Sciatic nerve (tissue), 1 donor: Measurements from ENCODE around the gene DIAPH3.

DNA sequence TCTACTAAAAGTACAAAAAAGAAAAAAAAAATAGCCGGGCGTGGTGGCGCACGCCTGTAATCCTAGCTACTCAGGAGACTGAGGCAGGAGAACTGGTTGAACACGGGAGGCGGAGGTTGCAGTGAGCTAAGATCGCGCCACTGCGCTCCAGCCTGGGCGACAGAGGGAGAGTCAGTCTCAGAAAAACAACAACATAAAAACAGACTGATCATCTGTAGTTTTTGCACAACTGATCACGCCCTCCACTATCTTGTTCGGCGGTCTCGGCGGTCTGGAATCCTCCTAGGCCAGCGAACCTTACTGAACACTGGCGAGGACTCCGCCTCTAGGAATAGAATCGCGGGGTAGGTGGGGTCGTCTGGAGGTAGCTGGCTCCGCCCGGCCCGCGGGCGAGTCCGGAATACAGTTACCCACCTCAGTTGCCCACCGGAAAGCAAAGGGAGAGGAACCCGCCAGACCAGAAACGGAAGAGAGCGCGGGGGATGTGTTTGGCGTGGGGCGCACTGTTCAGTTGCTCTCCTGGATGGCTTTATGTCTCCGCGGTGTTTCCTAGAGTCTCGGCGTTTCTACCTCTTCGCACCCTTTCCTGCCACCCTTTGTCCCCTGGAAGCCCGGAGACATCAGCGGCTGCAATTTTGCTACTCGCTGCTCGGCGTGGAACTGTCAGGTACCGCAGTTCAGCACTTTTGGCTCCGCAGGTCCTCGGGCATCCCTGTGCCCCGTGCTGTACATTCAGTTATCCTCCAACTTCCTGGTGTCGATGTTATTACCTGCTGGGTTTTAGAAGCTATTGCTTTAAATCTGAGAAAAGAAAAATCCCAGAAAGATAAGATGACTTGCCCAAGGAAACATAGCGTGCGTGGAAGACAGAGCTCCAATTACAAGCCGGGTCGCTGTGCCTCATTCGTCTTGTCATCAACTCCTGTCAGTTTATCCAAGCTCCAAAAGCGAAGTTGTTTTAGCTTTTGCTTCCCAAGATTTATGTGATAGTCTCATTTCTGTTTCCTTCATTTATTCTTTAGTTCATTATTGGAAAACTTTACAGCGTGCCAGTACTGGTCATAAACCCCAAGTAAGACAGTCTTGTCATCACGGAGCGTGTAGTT, 24.9 kb upstream of the HNRNPA1L2 start:
- PRO-cap = unidirectional peak, plus-strand start at position 86 of the sequence; bidirectional peak, plus-strand start at position 469 of the sequence, minus-strand start at position 327 of the sequence

DNA sequence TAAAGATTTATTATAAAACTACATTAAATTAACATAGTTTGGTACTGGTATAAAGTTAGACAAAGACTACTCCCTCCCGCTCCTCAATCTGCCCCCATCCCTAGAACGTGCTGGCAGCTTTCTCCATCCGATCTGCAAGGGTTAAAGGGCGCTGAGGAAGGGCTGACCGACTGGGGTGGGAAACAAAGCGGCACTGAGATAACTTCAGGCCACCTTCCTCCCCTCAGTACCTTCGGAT, 785 bp upstream of the SUGT1 start:
- PRO-cap = bidirectional peak, plus-strand start at position 144 of the sequence, minus-strand start at position 102 of the sequence

GRCh38 chr13:59397836-59398619, 765.7 kb downstream of the DIAPH3 start:
- PRO-cap = no peak

DNA sequence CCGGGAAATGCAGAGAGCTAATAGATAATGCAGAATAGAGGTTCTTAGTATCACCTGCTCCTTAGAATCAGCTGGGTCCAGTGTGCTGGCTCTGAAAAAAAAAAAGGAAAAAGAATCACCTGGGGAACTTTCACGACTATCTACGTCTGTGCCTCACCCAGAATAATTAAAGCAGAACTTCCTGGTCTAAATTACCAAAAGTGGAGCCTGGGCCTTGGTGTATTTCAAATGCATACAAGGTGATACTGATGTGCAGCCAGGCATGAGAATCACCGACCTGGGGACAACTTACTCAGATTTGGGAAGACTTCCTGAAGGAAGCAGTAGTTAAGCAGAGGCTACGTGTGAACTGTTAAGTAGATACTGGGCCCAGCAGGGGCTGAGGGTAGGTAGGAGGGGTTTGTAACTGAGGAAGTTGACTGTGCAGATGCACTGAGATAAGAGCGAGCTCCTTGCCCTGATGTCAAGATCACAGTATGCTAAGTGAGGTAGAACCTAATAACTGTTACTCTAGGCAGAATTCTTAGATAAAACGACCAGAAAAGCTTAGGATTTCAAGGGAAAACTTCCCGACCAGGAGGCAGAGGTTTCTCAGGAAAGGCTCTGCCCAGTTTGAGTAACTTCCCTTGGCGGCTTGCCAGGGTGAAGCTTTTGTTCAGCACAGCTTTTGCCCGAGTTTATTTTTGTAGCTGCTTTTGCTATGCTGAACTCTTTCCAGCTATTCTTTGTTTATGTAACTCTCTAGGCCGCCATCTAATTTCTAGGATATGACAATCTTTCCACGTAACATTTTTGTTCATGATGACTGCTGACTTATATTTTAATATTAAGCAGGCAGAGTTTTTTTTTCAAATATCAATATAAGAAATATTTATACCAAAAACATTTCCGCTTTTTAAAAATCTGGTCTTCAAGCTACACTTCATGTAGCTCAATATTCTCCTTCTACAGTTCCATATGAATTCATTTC, 632.1 kb downstream of the DIAPH3 start:
- PRO-cap = no peak

GRCh38 chr13:60163698-60164847, at the start of gene DIAPH3:
DIAPH3 (minus strand) TSS chr13:60163928.
- PRO-cap = bidirectional peak, plus-strand start at chr13:60164093, minus-strand start at chr13:60163922

GRCh38 chr13:60165886-60166085, 2.1 kb upstream of the DIAPH3 start:
- PRO-cap = no peak

DNA sequence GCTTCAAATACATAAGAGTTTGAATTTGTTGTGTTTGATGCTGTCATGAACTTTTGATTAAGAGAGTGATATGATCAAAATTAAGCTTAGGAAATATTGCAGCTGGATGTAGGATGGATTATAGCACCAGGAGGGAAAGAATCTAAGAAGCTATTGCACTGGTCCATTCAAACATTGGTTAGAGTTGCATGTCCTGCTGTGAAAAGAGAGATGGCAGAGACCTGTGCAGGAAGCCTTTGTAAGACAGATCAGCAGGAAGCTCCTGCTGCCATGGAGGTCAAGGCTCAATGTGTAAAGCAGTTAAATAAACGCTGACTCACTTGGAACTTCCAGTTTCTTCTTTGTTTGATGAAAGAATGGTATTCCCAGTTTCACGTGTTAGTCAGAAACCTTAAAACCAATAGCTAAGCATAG, 175.3 kb downstream of the TDRD3 start:
- PRO-cap = no peak

DNA sequence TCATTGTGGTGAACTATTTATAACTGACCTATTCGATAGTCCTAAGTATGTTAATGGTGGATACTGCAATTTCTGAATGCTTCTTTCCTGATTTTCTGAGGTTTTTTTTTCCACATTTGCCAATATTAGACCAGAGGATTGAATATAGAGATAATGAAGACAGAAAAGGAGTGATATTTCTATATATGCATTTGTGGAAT, 1416.4 kb downstream of the PCDH9 start:
- PRO-cap = no peak

- PRO-cap = no peak
Observed at GRCh38 chr13:67229372-67229816, 742 bp downstream of the PCDH9 start.

DNA sequence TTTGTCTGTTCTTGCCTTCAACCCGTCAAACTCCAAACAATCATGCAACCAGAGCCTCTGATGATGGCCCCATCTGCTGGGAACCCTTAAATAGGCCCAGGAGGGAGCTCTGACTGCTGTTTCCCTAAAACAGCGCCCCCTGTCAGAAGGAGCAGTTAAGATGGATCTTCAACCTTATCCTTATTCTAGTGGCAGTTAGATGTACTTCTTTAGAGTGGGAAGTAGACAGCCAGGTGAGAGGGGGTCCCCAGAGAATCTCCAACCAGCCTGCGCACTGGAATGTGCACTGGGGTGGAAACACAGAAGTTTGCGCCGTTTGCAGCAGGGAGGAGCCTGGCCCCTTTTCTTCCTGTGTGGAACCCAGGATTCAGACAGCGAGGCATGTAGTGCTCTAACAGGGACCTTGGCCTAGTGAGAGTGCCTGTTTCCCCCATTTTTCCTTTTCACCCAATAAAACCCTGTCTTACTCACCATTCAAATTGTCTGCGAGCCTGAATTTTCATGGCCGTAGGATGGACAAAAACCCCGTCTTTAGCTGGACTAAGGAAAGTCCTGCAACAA, 1031.1 kb upstream of the PCDH9 start:
- PRO-cap = no peak

GRCh38 chr13:69595132-69595691, 513.0 kb downstream of the KLHL1 start:
- PRO-cap = no peak

DNA sequence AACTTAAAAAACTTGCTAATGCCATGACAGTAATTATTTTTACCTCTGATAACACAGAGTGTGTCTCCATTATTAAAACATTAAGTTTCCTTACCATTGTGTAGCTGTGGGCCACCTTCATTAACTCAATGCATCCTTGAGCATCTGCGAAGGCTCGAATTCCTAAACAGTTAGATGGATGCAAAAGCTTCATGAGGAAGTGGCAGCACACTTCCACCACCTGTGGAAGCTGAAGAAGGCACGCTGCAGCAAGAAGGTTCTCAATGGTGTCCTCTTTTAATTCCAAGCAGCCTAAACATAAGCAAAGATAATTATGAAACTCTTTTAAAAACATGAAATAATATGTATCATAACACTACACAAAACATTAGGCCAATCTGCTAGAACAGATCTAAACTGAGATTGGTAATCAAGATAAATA, 168.3 kb downstream of the KLHL1 start:
- PRO-cap = no peak

DNA sequence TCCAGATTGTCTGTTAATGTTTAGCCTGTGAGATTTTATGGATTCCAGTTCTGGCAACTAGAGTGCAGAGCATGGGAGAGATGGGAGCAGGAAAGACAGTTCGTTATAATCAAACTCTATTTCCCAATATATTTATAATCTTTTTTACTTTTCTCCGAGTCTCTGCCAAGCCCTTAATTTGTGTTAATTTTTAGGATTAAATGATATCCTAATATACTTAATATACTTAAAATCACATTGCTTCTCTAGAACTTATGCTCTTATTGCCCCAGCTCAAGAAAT, 272.7 kb upstream of the KLHL1 start:
- PRO-cap = no peak

- PRO-cap = no peak
Observed at GRCh38 chr13:72800430-72801053, 18.6 kb downstream of the PIBF1 start.

DNA sequence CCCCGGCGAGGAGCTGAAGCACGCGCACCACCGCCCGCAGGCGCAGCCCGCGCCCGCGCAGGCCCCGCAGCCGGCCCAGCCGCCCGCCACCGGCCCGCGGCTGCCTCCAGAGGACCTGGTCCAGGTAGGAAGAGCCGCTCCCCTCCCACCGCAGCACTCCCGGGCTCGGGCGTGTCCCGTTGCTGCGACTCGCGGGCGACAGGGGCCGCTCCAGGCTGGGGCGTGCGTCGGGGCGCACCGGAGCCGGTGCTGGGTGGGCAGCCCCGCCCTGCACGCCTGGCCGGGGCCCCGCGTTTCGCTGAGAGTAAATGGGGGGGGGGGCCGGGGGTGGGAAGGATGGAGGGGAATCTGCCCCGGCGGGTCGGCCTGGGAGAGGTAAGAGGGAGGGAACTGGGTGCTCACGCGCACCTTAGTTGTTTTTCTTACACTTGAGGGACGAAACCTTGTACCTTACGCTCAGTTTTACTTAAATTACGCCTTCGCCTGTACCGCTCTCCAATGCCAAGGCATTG, 716 bp downstream of the KLF5 start:
- PRO-cap = no peak

- PRO-cap = no peak
Observed at GRCh38 chr13:73194345-73194762, 135.5 kb downstream of the KLF5 start.

DNA sequence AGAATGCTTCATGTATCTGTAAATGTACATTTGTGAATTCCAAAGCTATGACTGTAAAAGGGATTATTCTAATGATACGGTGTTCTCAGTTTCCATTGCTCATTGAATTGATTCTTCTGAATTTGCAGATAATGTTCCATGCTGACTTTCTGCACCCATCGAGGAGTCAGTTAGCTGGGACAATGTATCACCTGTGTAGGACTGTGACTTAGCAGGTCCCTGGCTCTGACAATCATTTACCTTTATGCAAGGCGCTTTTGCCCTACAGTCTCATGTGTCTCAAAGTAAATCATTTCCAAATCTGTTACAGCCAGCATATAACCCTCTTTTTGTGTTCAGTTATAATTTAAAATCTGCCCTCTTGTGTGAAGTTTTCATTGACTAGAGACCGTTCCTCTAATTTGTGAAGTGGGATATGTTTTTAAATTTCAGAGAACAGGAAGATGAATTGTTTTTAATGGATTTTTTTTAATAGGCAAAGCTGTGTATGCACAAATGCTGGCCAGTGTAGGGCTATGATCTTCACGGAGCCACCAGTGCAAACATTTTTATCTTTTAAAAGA, 267.1 kb downstream of the KLF5 start:
- PRO-cap = no peak

DNA sequence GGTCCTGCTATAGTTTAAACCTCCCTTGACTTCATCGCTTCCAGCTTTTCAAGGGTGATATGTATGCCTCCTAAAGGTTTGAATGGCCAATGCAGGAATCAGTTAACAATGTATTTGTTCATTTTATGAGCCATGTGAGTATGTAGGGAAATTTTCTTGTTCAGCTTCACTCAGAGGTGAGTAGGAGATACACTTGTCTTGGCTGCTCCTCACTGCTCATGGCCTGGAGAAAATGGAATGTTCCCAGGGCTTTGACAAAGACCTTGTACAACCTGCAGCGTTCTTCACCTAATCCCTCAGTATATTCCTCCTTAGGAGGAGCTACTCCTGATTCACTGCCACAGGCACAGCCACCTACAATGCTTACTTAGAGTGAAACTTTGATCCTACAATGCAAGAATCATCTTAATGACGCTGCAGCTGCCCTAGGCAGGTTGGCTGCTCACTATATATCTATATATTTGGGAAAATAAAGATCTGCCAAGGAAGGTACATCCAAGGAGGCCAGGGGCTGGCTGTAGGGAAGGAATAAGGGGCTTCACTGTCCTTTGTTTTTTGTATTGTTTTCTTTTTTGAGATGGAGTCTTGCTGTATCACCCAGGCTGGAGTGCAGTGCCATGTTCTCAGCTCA, 364.2 kb downstream of the KLF5 start:
- PRO-cap = no peak

DNA sequence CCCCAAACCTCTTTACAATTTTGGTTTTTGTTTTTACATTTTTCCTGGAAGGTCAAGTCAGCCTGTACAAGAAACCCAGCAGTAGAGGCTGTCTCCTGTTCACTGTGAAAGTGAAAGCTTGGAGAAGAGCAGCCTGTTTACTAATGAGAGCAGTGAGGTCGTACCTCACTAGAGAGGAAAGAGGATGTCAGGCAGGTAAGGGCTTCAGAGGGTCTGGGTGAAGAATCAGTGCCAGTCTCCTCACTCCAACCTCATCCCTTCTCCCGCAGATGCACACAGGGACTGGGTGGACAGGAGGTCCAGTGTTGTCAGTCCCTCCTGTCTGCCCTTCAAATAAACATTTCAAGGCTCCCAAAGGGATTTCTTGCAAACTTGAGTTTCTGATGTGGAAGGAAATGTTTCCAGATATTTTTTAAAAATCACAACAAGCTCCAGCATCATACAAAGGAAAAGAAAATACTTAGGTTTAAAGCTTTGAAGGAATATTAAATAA, 462.5 kb downstream of the KLF5 start:
- PRO-cap = no peak

DNA sequence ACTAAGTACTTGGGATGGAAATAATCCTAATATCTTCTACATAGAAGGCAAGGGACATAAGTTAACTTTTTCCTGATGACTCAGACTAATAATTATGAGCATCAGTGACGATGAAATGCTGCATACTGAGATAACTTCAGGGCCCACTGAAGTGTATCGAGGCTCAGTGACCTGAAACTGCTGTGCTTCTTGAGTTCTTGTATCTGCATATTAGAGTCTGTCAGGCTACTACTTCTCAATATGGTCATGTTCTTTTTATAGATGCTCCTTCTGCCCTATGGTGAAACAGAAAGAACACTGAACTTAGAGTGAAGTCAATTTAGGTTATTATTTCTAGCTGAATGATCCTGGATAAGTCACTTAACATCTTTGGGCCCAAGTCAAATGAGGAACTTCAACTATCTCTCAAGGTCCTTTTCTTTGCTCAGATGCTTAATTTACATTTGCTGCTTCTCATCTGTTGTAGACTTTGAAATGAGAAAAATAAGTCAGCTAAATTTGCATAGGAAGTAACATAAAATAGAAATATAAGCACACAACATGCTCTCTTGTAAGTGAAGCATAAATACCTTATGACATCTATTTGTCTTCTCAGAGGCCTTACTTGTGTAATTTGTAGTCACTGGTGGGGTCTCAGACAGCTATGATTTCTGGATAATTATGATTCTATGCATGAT, 909.1 kb downstream of the KLF5 start:
- PRO-cap = no peak